ENCODE results near the genes GMPR2 and NOVA1.

DNA sequence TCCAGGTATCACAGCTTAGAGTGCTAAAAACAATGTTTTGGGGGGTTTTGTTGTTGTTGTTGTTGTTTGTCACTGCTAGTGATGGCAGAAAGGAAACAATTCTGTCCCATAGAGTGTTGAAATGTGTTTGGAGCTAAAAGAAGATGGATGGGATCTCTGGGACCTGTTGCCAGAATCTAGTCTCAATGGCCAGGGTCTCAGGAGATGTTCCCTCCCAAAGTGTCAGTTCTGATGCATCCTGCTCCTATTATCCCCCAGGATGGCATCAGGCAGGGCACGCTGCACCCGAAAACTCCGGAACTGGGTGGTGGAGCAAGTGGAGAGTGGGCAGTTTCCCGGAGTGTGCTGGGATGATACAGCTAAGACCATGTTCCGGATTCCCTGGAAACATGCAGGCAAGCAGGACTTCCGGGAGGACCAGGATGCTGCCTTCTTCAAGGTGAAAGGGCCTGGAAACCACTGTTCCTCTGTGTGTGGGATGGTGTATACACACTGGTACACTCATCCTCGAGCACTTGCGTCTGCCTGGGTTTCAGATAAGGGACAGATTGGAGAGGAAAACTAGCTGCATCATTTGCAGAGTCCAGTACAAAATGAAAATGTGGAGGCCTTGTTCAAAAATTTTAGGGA is 936 bp downstream of the IRF9 start:
- RRBS, 2 experiments, result 57 to 90% methylated on average over 2 to 4 of the region's 8 CpGs

DNA sequence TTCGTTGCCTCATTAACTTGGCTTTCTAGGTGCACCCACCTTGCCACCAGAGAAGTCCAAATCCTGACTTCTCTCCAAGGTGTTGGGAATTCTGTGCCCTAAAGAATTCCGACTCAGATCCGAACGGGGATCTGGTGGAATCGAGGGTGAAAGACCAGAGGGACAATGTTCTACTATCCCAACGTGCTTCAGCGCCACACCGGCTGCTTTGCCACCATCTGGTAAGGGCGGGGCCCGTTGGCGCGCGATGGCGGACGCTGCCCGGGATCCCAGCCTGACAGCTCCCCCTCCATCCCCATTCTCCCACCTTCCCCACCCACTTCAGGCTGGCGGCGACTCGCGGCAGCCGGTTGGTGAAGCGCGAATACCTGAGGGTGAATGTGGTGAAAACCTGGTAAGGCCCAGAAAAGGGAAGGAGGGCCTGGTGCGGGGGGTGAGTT is 528 bp downstream of the REC8 start:
- RRBS, 2 experiments, result 96 to 97% methylated on average over 14 of the region's 24 CpGs

GRCh38 chr14:24179798-24181070 is 8.4 kb downstream of the REC8 start:
- RRBS, 2 experiments, result 33% methylated on average over 1 of the region's 21 CpGs

GRCh38 chr14:24196144-24196422 is 842 bp upstream of the TM9SF1 start:
- RRBS, 2 experiments, result no CpG with 5 or more reads among the region's 15 CpGs

DNA sequence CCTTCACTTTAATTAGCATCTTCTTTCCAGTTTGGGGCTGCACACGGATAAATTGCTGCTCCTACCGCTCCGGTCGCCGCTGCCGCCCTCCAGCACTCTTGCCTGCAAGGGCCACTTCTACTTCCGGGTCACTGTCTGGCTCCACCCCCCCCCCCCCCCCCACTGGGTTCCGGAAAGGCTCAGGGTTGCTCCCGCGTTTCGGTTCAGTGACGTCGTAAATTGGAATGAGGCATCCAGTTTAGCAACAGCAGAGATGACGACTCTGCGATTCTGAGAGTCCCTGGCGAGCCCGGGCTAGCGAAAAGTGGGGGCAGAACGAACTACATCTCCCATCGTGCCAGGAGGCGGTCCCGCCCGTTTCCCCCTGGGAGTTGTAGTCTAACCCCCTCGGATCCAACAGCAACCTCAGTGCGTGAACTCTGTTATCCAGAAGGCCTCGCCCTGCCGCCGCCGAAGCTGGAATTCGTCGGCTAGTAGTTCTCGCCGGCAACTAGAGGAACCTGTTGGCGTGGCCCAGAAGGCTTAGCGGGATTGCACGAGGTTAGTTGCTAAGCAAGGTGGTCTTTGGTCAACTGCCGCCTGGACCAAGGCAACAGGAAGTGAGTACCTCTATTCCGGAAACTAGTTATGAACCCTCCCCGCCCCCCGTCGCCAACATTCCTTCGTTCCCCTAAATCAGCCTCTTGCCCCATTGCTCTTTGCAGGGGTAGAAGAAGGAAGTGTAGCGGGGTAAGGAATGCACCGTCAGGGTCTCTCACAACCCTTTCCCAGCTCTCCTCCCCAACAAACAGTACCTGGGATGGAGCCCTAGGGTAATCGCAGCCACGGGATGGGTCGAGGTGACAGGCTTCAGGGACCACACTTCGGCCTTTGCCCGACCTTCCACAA is at the start of gene GMPR2:
Gene GMPR2, plus strand, starts transcription at position 681 of the 888 bp plus-strand sequence.
- RRBS, 2 experiments, result under 1 to 9% methylated on average over 5 to 16 of the region's 49 CpGs

- RRBS, 2 experiments, result 2 to 5% methylated on average over 10 to 13 of the region's 28 CpGs
Measured at GRCh38 chr14:24270679-24271403, 556 bp downstream of the RABGGTA start.

DNA sequence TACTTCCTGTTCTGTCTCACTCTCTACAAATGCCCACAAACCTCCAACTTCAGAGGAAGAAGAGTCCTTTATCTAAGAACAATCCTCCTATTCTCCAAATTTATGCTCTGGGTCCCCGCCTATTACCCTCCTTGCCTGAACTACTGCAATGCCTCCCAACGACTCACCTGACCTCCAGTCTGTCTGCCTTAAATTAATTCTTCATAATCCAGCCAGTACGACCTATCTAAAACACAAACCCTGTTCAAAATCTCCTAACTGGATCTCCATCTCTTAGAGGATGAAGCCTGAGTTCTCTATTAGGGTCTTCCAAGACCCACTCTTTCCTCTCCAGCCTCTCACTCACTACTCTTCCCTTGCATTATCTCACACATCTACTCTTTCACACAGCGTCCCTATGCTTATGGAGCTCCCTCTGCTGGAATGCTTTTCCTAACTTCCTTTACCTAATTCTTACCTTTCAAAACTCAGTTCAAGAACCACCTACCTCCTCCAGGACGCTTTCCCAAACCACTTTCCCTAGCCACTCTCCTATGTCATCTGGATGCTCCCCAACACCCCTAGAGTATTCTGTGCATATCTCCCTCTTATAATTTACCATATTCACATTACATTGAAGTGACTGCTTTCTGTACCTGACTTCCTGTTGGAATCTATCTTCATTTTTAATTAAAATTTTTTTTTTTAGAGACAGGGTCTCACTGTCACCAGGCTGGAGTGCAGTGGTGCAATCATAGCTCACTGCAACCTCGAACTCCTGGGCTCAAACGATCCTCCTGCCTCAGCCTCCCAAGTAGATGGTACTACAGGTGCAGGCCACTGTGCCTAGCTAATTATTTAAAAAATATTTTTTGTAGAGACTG is 2.0 kb downstream of the DHRS1 start:
- RRBS, 2 experiments, result no CpG with 5 or more reads among the region's 7 CpGs

DNA sequence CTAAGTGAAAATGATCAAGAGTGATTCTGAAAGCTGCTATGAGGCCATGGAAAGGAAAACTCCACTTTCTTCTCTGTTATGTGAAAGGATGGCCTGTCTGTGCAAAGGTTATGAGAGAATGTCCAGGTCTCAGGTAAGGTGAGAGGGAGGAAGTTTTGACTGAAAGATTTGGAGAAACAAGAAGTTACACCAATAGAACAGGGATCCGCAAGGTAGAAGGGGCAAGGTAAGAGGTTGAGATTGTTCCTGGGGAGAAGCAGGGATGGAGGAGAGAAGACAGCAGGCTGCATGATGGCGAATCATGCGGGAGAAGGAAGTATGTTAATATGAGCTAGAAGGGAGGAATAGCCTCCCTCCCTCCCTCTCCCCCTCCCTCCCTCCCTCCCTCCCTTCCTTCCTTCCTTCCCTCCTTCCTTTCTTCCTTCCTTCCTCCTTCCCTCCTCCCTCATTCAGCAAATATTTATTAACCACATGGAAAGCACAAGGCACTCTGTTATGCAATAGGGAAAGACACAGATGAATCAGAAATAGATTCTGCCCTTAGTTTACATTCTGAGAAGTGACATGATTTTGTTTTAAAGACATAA is 14.1 kb upstream of the NFATC4 start:
- RRBS, 2 experiments, result no CpG with 5 or more reads among the region's 3 CpGs

DNA sequence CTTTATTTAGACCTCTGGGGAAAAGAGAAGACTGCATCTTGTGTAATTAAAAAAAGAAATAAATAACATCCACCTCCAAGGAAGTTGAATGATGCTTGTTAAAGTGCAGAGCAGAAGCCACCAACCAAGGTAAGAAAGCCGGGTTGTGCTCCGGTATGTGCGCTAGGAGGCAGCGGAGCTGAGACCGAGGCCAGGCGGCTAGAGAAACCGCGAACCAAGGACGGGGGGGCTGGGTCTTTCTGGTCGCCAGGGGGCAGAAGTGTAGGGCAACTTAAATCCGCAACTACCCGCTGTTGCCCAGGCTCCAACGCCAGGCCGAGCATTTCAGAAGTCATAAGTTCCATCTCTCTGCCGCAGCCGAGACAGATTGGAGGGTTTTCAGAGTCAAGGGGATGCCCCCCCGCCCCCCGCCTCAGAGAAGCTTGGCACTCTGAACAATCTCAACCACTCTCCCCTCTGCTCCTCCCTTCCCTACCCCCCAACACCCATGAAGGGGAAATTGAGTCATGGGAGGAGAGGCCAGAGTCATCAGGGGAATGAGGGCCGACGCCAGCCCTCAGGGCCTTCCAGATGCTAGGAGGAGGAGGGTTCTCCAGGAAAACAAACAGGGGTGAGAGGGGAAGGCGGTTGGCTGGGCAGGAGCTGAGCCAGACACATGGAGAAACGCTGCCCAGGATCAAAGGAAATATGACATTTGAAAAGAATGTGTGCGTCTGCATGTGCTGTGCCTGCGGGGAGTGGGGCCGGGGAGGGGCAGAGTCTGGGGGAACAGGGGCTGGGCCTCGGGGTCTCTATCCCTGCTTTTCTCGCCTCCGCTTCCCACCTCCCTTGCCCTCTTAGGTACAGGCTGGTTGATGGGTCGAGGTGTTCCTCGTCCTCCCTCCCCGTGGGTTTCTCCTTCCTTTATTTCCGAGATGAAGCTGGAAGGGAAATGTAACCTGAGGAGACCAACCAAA is 2.1 kb upstream of the NFATC4 start:
- RRBS, 2 experiments, result no CpG with 5 or more reads among the region's 32 CpGs

DNA sequence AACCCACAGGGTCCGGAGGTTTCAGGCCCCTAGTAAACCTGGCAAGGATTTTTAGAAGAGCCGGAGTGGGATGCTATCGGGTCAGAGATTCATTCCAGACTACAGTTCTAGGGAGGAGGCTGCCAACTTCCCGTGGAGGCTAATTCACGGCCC is 836 bp upstream of the NFATC4 start:
- RRBS, 2 experiments, result 13 to 58% methylated on average over 1 to 2 of the region's 5 CpGs

DNA sequence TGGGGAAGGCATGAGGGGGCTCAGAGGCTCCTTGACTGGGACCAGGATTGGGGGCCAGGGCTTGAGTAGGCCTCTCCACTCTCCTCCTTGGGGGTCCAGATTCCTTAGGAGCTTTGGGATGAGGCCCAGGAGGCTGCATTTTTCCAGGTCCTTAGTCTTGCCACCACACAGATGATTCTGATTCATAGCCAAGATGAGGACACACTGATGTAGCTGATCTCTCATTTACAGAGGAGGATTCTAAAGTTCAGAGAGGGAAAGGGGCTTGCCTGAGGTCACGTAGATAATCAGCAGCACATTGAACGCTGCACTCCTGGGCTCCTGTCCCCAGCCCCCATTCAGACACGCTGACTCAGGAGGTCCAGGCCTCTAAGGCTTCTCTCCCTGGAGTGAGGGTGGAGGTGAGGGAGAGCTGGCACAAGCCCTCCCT is 10.2 kb downstream of the NFATC4 start:
- RRBS, 2 experiments, result no CpG with 5 or more reads among the region's 3 CpGs

GRCh38 chr14:24422860-24423466 is 6.5 kb downstream of the CBLN3 start:
- RRBS, 2 experiments, result no CpG with 5 or more reads among the region's 9 CpGs

DNA sequence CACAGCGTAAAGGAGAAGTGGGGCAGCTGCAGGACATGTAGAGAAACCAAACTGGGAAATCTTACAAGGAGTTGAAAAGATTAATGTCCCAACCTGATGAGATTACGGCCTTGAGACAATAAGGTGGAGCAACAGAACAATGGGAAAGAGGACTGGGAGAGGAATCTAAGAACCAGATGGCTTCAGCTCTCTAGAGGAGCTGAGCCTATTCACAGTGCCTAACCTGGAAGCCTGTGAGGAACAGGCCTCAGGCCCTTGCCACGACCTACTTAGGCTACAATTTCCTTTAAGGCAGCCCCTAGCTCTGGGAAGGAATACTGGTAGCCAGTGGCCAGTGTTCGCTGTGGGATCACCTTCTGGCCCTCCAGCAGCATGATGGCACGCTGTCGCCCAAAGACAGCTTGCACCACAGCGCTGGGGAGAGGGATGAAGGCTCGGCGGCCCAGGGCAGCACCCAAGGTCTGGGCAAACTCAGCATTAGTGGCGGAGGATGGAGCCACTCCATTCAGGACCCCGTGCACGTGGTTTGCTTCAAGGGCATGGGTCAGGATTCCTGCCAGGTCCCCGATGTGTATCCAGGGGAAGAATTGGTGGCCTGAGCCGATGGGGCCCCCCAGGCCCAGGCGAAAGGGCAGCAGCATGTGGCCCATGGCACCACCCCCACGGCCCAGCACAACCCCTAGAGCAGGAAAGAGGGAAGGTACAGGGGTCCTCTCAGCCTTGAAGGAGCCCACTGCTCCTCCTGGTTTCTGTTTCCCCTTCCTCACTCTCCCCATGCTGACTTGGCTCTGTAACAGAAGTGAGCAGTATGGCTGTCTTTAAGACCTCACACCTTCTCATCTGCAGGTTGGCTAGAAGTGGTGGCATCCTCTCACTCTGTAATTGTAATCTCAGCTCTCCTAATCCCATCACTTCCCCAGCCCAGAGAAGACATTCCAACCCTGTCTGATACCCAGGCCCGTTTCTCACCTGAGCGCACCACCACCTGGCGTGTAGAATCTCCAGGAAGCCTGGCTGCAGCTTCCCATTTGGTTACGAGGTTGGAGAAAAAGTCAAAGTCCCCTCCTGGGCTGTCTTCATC is 2.4 kb downstream of the SDR39U1 start:
- RRBS, 2 experiments, result no CpG with 5 or more reads among the region's 20 CpGs

- RRBS, 2 experiments, result 0 to 19% methylated on average over 2 of the region's 20 CpGs
Measured at GRCh38 chr14:24481512-24482126, 26.4 kb downstream of the CMA1 start.

- RRBS, 2 experiments, result no CpG with 5 or more reads among the region's 2 CpGs
Measured at GRCh38 chr14:24633222-24633661, 748 bp downstream of the GZMB start.

DNA sequence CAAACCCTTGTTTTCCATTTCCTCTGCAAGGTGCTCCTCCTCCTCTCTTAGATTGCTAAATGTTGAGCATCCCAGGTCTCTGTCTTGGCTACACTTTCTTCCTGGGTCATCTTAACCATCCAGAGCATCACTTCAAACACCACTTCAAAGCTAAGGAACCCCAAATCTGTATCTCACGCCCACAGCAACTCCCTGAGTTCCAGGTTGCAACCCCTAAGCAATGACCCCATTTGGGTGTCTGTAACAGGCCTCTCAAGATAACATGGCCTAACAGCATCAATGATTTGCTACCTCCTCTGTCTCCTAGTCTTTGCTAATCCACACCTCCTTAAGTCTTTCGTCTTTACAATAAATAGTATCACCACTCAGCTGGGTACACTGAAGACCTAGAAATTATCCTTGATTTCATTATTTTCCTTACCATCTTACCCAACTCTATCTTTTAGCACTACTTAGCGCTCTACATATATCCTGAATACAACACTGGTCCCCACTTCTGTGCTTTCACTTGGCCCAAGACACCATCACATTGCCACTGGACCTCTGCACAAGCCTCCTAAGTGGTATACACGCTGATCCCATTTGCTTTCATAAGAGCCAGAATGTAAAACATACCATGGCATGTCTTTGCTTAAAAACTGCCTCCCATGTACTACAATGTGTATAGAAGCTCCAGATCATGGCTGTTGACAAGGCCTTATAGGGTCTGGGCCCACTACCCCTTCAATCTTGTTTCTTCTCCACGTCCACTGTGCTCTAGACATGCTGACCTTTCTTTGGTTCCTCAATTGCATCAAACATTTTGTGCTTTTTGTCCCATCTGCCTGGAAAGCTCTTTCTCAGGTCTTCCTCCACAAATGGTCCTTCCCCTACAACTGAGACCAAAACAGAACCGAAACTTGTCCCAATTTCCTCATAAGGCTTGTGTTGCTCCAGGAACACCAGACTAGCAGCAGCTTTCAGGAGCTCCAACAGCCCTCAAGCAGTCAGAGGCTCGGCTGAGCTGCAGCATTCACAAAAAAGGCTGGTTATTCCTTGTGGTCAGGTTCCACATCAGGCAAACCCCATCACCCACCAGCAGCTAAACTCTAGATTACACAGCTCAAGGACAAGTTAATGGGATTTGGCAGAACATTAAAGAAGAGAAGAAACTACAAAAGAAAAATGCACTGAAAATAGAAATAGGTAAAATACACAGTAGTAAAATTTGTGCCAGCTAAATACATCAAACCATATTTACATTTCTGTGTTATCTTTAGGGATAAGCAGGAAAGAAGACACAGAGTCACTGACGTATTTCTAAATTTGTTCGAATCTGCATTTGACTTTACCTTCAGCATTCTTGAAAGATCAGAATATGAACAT is 141.7 kb downstream of the STXBP6 start:
- RRBS, 2 experiments, result no CpG with 5 or more reads among the region's 9 CpGs

- RRBS, 2 experiments, result no CpG with 5 or more reads among the region's 2 CpGs
Measured at GRCh38 chr14:26143197-26143396, 454.7 kb downstream of the NOVA1 start.

- RRBS, 2 experiments, result no CpG with 5 or more reads among the region's 7 CpGs
Measured at GRCh38 chr14:26415563-26416047, 182.2 kb downstream of the NOVA1 start.

GRCh38 chr14:26596388-26597104 is 1.3 kb downstream of the NOVA1 start:
- RRBS, 2 experiments, result 91% methylated on average over 9 of the region's 26 CpGs; no CpG with 5 or more reads in 1 of the 2 experiments

DNA sequence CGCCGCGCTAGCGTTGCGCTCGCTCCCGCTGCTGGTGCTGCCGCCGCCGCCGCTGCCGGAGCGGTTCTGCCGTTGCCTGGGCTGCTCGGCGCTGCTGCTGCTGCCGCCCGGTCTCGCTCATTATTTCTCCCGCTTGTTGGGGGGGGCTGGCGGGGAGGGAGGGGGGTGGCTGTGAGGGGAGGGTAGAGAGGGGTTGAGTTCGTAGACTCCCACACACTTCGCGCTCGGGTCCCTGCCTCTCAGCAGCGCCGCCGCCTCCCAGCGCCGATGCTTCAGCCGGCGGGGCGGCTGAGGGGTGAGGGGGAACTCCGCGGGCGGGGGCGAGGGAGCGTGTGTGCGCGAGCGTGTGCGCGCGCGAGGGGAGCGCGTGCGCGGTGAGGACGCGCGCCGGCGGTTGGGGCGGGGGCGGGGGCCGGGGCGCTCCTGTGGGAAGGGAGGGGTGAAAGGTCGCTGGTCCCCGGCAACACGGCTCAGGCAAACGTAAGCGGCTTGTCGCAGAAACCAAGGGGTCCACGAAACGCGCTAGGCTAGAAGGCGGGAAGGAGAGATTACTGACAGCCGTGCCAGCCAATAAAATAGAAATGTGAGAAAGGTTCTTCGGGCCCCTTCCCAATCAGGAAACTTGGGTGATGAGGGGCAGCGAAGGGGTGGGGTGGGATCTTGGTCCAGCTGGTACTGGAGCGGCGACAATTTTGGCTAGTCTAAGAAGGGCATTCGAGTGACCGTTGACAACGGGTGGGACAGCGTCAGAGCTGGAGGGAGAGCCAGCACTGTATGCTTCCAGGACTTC is at the start of gene NOVA1:
Gene NOVA1, minus strand, starts transcription at position 68 of the 790 bp plus-strand sequence.
- RRBS, 2 experiments, result 75 to 77% methylated on average over 19 of the region's 77 CpGs